ENCODE measurements around the genes SLC40A1 and NAB1.

DNA sequence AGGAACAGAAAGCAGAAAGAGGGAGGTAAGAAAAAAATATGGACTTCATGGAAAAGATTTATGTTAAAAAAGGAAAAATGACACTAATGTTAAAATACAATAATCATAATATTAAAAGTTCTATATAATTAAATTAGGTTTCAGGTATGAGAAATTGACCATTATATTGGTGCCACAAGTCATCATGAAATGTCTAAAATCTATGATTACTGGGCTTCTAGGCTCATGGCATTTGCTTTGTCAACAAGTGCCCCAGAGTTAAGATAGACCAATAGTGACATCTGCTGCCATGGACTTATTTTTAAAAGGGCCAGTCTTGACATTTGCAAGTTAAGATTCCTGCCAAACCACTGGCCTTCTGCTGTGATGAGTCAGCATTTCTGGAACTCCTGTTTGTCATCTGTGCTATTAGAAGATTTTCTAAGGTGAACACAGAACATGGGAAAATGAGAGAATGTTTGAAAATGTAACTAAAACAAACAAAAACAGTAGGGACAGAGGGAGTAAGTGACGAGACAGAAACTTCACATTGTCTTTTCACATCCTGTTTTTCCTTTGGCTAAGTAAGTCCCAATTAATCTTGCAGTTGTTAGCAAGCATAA, 93.8 kb upstream of the WDR75 start:
- PRO-cap: no peak

GRCh38 chr2:189440600-189440971, 688 bp upstream of the WDR75 start:
- PRO-cap: bidirectional peak, plus-strand start at chr2:189440831, minus-strand start at chr2:189440827

DNA sequence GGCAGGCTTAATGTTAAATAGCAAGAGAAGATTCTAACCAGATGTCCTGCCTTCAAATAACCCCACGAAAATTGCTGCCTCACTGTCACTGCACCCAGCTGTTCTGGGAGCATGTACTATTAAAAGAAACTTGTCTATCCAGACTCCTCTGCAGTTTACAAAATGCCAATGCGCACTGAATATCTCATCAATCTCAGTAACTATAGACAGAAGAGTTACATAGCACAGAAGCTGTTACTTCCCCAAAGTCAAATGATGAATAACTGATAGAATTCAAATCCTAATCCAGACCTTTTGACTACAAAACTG, 43.9 kb downstream of the WDR75 start:
- PRO-cap: no peak

DNA sequence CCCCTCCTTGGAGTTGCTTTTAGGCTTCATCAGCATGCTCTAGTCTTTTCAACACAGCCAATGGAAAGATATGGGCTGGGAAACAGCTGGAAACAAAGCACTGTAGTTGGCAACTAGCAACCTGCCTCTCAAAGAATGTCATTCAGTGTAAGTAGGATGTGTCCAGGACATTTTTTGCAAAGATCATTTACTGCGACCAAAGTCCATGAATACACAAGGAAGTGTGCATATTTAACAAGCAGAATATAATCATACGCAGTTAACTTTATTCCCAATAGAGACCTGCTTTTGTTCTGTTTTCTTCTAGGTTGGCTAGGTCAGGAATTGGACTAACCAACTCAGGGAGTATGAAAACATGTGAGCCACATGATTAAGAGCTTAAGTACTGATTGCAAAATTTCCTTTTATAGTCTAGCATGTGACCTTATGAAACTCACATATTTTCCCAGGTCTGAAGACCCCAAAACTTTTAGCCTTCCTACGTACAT, 57.8 kb downstream of the SLC40A1 start:
- PRO-cap: no peak

DNA sequence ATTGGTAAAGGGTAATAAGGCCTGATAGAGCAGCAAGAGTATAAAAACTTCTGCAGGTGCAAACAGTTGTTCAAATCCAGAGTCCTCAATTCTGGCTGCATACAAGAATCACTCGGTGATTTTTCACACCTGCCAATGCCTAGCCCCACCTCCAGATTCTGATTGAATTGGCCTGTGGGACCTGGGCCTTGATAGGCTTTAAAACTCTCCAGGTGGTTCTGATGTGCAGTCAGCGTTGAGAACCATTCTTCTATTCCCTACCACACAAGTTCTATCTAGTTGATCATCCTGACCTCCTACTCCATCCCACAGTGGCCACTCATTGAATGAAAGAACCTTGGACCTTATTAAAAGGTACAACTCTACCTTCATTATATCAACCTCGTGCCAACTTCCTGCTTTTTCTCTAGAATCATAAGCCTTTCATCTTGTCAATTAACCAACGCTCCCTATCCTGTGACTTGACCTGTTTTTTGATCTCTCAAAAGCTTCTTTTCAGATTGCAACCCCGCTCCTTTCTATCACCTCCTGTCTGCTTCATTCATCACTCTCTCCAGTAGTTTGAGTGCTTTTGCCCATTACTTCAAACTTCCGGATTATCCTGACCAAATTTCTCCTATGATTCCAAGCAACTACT, 55.9 kb downstream of the SLC40A1 start:
- PRO-cap: no peak

DNA sequence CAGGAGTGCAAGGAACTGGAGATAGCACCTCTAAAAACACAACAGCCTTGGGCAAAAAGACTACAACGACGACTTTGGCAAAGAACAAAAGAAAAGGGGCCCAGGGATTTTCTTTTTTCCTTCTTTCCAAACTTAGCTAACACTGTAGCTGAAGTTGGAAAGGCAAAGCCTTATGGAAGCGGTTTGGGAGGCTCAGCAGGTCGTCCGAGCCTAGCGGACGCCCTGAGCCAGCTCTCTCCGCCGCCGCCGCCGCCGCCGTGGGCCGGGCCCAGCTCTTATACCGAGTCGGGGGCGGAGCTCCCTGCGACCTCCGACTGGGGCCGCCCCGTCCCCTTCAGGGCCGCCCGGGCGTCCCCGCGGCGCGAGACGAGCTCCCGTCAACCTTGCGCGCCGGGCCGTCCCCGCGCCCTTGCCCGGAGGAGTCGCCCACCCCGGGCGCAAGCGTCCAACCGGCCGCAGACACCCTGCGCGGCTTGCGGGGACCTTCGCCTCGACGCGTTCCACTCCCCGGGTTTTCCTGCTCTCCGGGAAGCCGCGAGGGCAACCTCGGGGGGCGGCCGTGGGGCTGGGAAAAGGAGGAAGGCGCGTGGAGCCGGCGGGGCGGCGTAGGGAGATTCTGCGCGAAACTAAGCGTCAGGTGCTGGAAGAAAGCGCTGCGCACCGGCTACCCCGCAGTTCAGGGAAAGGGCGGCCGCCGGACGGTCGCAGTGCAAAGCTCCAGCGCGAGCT, at the start of gene SLC40A1:
Gene SLC40A1, minus strand, starts transcription at position 254 of the 729 bp plus-strand sequence.
- PRO-cap: bidirectional peak, plus-strand start at position 430 of the sequence, minus-strand start at position 258 of the sequence

- PRO-cap: no peak
Observed at GRCh38 chr2:189629095-189629618, 32.1 kb upstream of the ASDURF start.

DNA sequence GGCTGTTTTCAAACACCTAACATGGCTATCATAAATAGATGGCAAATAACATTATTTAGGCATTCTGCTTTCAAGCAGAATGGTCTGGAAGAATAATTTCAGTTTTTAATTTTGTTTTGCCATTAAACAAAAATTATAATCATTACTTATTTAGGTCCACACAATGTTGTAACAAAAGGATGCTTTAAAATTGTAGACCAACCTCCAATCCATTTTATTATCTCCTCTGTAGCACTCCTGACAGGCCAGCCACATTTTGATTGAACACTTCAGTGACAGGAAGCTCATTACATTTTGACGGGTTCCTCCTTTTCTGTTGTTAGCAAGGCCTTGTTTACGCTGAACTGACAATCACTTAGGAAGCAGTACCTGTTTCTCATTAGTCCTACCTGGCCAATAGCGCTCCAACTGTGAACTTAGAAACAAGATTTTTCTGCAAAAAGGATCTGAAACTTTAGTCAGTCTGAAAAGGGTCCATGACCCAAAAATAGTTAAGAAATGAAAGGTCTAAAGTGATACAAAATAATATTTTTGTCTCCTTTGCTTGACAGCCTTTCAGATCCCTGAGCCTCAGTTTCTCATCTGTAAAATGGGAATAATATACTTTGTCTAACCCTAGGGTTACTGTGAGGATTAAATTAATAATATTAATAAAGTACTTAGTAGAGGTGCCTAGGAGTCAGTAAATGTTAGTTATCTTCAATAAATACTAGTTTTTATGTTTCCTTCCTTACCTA, 1.4 kb downstream of the C2orf88 start:
- PRO-cap: no peak

DNA sequence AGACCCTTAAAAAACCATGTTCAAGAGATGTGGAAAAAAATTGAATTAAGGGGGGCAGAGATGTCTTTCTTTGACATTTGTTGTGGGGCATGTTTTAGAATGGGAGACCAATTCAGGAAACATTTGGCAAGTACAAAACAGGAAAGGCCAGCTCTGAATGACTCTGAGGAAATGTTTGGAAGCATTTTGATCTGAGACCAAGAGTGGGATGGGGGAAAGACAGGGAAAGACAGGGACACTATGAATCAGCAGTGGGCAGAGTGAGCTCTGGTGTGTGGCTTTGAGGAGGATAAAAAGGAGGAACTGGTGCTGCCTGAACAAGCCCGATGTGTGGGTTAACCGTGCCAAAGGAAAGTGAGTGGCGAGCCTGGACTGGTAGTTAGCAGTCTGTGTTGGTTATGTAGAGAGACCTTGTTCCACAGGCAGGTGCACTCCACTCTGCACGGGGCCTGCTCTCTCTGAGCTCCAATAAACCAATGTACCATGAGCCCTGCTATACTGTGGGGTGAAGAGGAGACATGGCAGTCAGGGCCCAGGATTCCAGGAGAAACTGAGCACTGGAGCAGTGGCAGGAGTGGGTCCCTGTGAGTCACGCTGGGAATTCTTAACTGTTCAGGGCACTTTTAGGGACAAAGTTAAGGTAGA, 5.3 kb downstream of the MFSD6 start:
- PRO-cap: no peak

GRCh38 chr2:190510022-190510429, 24.5 kb downstream of the NEMP2 start:
- PRO-cap: no peak

- PRO-cap: no peak
Observed at GRCh38 chr2:190606805-190608034, 41.7 kb upstream of the NAB1 start.

DNA sequence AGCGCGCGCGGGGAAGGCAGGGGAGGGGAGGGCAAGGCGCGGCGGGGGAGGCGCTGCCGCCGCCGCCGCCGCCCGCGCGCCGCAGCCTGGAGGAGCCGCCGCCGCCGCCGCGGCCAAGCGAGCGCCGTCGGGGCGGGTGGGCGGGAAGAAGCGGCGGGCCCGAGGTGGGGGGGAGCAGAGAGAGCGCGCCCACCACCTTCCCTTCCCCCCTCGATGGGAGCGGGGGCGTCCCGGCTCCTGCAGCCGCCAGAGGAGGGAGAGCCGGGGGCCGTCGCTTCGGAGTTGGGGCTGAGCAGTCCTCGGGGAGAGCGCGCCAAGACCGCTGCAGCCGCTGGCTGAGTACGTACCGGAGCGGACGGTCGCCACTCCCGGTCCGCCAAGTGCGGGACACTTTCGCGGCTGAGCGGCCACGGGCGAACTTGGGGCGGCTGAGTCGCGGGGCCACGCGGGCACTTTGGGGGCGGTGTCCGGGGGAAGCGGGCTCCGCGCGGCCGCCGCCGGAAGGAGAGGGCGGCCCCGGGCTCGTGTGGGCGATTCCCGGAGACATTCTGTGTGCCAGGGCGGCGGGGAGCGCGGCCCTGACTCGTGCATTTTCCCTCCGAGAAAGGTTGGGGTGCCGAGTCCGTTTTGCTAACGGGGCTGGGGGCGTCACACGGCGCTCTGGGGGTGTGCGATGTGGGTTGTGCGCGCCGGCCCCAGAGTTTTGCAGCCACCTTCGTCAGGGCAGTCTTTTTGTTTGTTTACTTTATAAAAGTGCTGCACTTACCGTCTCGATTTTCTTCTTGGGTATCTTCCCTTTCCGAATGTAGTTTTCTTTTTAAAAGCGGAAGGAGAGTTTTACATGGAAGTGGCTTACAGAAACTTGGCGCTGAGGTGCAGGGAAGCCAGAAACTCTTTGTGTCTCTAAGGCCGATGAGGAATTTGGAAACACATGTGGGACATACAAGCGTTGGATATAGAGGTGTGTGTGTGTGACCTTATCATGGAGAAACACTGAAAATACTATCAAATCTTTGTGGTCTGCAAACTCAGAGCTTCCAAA, at the start of gene NAB1:
Gene NAB1, plus strand, starts transcription at position 62 of the 1,042 bp plus-strand sequence.
- PRO-cap: no peak

GRCh38 chr2:190670971-190671652, 22.2 kb downstream of the NAB1 start:
- PRO-cap: no peak

DNA sequence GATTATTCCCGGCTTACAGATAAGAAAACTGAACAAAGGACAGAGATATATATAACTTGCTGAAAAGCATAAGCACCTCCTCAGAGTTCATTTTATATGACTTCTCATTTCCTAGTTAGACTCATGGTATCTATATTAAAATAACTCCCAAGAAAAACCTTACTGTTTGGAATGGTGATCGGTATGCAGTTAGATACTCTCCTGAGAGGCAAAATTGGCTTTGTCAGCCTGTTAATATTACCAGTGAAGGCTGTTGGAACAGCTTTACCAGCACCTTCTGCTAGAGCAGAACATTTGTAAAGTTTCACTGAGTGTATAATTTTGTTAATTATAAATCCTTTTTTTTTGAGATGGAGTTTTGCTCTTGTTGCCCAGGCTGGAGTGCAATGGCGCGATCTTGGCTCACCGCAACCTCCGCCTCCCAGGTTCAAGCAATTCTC, 17.7 kb downstream of the GLS start:
- PRO-cap: no peak

DNA sequence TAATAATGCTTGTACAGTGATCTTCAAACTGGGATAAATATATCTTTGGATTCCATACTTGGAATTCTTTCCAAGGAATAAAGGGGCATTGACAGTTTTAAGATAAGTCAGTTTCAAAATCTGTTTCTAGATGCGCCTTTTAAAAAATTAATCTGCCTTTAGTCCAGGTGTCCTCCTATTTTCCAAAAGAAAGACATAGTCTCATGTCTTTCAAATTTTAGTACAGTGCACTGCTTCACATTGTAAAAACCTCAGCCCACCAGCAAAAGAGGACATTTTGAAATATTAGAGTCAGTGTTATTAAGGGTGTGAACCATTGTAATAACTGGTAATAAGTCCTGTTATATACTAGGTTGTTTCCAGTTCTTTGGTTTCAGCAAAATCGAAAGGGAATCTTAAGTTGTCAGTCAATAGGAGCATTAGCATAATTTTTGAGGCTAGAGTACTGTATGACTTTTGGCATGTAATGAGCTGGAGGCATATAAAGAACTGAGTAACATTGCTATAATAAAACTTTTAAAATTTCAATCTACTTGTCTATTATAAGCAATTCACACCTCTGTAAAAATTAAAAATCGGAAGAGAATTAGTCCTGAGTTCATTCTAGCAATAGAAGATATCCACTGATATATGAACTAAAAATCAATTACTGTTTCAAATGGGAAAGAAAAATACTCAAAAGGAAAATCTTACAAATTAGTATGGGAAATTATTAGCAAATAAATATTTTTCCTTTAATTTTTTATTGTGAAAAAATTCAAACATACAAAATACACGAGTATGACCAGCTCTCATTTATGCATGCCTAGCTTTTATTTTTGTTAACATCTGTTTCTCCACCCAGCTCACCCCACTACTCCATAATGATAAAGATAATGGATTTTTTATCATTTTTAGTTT, 35.1 kb downstream of the GLS start:
- PRO-cap: no peak

DNA sequence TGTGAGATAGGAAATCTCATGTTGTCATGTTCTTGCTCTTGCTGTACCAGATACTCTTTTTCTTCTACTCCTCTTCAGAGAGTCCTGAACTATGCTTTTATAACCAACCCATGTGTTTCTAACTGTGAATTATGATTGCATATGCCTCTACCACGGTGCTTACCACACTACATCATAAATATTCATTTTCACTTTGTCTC, 23.6 kb downstream of the STAT4 start:
- PRO-cap: no peak

DNA sequence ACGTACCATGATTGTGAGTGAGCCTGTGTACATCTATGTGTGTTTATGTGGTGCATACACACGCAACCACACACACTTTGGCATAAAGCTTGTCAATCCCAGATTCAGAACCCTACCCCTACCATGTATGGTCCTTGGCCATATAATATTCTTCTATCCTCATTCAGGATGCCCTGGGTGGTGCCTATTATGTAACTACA, 11.3 kb upstream of the MYO1B start:
- PRO-cap: no peak

DNA sequence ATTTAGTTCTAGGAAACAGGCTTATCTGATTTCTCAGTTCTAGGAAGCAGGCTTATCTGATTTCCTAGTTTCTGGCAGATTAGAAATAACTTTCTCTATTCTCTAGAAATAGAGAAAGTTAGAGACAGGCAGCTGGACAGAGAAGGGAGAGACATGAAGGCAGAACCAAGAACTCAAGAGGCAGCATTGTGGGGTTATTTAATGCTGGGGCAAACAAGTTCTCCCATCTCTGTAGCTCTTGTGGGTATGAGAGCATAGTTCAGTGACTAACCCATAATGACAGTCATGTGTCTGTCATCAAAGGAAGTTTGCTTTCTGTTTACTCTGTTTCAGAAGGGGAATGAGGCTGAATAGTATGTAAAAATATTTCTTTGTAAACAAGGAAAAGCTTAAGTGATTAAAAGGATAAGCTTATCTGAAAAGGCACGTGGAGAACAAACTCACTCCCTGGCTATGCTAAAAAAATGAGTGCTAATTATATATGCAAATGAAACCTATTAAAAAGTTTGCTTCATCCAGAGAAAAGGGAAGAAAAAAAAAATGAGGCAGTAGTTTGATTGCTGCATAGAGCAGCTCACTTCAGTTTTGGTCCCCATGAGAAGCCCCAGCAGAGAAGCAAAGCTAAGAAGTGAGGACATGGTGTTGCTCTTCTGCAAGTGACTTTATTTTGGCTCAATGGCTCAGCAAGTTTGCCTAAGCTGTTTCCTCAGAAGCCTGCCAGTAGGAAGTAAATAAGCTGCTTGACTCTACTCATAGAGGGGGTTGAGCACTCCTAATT, 40.1 kb upstream of the NABP1 start:
- PRO-cap: no peak

DNA sequence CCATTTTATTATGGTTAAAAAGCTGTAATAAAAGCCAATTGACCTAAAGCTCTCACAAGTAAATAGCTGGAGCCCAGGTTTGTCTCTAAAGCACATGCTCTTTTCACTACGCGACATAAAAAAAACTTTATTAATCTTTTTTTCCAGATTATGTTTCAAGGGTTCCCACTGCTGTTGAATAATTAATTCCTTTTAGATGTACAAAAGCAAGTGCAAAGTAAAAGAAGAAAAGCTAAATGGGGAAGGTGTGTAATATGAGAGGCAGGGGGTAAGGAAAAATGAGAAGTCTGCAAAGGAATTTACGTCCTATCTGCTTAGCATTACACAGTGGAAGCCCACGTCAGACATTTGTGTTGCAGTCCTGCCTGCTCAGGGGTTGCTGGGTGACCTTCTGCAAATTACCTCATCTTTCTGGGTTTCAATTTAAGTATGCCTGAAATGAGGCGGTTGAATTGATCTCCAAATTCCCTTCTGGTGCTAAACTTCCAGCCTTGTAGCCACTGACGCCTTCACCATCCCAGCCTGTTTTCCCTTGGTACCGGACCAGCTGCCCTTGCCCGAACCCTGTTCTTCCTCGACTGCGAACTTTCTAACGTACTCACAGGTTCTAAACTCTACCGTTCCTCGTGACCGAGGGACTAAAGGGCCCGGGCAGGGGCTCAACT, 691 bp upstream of the NABP1 start:
- PRO-cap: unidirectional peak, plus-strand start at position 358 of the sequence; unidirectional peak, minus-strand start at position 580 of the sequence

GRCh38 chr2:191677778-191677937, 278 bp upstream of the NABP1 start:
- PRO-cap: bidirectional peak, plus-strand start at chr2:191678136, minus-strand start at chr2:191677860